Placental epithelial cell (primary cell): ENCODE measurements around a stretch of chr19.

- CAGE, long polyA plus RNA: no peak
Measured at GRCh38 chr19:46489415-46490279, 6.0 kb downstream of the PNMA8B start.

- CAGE, long polyA plus RNA: no peak
Measured at GRCh38 chr19:46520548-46521074, 24.9 kb upstream of the PNMA8B start.

DNA sequence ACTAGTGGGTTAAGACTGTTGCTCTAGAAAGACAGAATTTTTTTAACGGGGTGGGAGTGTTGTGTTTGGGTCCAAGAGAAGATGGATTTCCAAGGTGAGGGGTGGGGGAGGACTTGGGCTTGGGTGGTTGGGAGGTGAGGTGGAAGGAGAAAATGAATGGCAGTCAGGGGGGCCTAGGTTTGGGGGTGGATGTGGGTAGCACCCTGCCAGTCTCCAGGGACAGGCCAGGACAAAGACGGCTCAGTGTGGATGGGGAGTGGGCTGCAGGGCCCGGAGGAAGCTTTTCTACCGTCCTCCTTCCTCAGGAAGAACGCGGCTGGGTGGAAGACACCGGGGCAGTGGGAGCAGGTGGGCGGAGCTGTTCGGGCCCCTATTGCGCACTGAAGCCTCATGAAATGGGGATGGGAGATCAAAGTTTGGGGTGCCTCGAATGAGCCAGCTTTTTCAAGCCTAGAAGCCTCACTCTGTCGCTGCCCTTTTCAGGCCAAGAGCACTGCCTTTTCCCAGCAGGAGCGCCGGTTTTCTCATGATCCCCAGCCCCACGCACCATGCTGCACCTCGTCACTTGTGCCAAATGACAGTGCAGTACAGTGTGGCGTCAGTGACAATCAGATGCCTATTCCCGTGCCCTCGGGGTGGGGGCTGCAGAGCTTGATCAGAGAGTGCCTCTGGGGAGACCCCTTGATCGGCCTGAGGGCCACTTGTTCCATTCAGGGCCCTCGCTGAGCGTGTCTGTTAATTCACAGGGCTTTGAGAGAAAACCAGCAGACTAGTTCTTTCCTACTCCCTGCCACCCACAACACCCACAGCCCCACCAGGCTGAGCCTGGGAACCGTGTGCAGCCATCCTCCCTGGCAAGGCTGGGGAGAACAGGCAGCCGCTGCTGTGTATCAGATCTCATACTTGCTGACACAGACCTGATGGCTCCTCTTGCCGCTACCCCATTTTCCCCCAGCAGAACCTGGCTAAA lies 1.4 kb downstream of the CALM3 start:
- CAGE, long polyA plus RNA: no peak

GRCh38 chr19:46608635-46609692 lies 7.8 kb downstream of the CALM3 start:
- CAGE, long polyA plus RNA: no peak

GRCh38 chr19:46626493-46626884 lies 1.6 kb upstream of the PTGIR start:
- CAGE, long polyA plus RNA: no peak

DNA sequence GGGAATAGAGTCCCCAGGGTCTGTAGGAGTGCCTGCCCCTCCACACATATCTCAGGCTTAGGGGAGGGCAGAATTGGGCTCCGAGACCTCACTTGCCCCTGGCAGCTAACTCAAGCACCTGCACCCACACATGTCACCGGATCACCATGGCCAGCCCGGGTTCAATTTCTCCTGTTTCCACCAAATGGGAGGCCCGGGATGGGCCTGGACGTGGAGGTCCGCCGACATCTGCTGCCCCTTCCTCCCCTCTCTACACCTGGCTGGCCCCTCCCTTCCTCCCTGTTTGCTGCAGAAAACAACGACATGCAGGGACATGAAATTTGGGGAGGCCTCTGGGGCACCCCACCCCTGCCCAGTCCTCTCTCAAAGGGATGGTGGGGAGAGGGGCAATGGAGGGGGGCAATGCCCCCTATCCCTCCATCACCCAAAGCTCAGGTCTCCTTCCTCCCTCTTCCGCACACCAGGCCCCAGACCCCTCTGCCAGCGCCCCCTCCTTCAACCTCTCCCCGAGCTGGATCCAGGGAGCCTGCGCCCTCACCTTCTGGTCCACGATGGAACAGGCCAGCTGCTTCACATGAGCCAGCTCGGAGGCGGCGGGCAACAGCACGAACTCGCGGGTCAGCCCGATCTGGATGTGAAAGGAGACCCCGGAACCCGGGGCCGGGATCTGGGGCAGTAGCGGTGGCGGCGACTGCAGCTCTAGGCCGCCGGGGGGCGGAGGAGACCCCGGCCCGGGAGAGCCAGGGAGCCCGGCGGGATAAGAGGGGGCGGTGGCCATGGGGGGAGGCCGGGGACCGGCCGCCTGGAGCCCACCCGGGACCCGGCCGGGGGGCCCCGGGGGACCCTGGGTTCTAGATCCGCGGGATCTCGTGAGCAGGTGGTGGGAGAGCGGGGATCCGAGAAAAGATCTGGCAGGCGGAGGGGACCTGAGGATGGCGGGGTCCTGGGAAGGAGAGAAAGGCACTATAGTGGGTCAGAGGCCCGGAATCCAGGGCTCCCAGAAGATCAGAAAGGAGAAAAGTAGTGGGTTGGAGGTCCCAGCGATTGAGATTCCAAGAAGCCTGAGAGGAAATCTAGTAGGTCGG lies 979 bp downstream of the PRKD2 start:
- CAGE, long polyA plus RNA: no peak

DNA sequence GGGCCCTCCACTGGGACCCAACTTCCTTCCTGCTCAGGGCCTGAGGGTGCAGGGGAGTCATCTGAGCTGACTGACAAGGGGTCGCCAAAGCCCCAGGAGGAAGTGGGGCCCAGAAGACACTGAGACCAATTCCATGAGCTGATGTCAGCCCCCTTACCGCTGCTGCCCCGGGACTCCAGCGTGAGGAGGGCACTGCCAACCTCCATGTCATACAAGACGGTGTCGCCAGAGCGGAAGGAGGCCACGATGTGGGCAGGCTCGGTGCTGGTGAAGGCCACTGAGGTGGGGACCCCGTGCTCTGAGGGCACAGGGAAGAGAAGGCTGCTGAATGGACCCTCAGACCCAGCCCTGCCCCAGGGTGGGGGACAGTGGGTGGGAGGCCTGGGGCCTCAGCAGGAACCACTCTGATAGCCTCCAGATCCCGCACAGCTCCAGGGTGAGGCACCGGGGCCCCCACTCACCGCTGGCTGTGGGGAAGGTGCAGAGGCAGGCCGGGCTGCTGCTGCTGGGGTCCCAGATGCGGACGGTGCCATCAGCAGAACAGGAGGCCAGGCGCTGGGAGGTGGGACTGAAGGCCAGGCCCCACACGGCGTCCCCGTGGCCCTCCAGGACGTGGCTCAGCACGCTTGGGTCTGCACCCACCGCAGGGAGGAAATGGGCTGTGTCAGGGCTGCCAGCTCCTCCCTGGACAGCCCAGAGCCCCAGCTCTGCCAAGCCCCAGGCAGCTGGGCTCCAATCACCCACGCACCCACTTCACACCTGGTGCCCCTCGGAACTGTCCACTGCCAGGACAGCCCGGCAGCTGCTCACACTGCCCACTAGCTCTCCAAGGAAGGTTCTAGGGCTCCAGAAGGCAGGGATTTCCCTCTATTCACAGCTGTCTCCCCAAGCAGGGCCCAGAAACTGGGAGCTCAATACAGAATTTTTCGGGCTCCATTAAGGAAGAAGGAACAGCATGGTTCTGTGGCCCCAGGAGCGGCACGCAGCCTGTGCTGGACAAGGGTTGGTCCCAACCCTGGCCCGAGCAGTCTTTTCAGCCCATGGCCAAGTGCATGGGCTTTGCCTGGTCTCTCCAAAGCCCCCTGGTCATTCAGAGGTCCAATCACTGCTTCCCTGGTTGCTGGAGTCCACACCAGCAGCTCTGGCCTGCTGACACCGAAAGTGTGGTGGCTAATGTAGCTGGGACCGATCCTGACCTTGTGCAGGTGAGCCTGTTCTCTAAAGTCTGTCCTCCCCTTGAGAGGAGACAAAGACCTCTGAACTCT lies 6.2 kb upstream of the PRKD2 start:
- CAGE, long polyA plus RNA: no peak

DNA sequence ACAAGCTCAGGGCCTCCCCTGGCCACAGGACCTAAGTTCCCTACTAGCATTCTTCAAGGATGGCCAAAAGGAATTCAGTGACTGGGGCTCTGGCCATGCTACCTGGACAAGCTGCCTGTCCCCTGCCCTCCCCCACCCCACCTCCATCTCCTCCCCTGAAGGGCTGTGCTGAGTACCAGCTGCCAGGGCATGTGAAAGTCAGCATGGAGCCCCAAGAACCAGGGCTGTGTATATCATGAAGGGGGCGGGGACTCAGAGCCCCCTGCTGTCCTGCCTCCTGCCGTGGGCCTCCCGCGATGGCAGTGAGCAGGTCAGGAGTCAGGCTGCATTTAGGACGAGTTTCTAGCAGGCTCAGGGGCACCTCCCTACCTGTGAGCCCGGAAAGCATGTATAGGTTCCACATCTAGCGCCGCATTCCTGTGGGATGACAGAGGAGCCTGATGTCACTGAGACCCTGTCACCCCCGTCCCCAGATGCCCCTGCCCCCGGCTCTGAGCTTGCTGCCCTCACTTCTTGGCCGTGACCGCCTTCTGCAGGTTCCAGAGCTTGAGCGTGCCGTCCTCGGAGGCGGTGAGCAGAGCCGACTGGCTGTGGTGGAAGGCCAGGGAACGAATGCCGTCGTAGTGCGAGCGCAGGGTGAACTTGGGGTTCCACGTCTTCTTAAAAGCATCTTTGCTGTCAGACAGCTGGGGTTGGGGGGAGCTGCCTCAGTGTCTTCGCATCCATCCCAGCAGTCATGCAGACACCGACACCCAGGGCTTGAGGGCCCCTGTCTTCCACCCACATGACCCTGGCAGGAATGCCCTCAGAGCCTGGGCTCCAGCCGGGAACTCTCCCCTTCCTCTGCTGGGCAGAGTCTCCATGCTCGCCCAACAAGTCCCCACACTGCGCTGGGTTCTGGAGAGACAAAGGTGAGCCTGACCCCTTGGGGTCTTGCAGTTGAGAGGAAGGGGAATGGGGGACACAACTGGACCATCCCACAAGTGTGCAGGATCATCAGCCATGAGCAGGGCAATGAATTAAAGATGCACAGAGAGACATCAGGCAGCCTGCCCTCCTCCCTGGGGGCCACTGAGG lies 8.4 kb upstream of the PRKD2 start:
- CAGE, long polyA plus RNA: no peak

DNA sequence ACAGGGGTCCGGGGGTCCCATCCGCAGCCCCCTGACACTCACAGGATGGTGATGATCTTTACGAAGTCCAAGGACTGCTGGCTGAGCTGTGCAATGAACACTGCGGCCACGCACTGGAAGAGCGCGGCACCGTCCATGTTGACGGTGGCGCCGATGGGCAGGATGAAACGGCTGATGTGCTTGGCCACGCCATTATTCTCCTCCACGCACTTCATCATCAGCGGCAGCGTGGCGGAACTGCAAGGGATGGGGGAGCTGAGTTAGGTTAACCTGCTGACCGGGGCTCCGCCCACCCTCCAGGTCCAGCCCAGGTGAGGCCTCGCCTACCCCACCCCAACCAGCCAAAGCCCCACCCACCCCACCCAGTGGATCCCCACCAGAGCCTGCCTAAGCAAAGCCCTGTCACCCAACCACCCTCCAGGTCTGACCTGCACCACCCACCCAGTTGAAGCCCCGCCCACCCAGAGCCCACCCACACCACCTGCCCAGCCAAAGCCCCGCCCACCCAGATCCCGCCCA lies 11.2 kb downstream of the SLC1A5 start:
- CAGE, long polyA plus RNA: no peak

DNA sequence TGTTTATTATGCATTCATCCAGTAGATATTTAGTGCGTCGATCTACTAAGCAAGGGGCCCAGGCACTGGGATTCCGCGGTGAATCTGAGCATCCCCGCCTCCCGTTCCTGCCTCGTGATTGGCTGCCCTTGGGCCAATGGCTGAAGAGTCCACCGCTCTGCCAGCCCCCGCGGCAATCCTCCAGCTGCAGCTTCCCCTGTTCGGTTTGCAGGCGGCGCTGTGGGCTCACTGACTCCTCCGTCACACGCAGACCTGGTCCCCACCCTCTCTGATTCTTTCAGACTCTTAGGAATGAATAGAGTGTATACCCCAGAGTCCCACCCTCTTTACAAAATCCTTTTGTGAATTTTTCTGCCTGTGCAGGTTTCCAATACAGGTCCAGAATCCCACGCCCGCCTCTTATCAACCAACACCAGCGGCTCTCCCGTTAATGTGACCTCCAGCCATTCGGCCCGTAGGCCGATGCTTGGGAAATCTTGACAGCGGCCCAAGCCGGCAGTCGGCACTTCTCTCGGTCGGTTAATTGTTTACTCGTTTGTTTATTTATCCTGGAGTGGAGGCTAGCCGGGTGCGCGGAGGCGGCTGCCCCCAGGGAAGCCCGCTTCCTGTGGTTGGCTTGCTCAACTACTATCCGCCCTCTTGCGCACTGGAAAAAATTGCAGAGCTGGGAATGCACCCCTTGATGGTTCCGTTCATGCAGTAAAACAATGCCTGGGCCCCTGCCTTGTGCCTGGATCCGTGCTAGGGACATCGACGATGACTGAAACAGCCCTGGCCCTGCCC lies 4.5 kb upstream of the ARHGAP35 start:
- CAGE, long polyA plus RNA: no peak

DNA sequence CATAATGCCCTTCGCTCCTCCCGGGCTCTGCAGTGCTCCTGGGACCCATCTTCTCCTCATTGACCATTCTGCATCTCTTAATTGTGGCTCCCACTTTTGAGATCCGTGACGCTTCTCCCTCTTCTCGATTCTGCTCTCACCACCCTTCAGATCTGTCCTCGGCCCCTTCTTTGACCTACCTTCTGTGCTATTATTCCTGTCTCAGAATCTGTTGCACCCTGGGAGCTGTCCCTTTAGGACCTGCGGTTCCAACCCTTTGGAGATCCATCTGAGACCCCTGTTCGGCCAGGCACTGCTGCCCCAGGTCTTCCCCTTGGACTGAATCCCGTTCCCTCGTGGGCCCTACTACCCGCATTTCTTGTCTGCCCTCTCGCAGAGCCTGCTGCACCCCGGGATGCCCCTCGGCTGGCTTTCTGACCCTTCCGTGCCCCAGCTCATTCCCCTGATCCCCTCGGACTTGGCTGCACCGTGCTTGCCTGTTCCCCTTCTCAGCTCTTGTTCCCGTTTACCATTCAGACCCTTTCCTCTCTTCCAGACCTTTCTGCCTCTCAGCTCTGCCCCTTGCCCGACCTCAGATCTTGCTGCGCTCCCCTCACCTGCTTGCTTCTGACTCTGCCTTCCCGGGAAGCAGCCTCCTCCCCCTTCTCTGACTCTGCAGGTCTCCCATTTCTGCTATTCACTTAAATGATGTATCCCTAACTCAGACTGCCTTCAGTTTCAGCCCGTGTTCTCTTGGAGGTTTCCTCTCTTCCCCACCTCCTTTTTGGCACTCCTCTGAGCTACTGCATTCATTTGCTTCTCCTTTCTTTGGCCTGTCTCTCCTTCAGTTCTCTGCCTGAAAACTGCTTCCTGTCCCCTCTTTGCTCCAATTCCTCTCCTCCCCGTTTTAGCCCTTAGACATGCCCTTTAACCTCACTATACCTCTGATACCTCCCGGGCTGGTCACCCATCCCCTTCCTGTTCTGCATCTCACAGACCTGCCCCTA lies 1.1 kb downstream of the ARHGAP35 start:
- CAGE, long polyA plus RNA: no peak

- CAGE, long polyA plus RNA: no peak
Measured at GRCh38 chr19:46899077-46899441, 38.3 kb downstream of the ARHGAP35 start.

- CAGE, long polyA plus RNA: no peak
Measured at GRCh38 chr19:46921815-46922487, 61.2 kb downstream of the ARHGAP35 start.

GRCh38 chr19:46976057-46976771 lies 43.4 kb upstream of the NPAS1 start:
- CAGE, long polyA plus RNA: no peak

- CAGE, long polyA plus RNA: no peak
Measured at GRCh38 chr19:47079379-47079693, 30.9 kb upstream of the TMEM160 start.

GRCh38 chr19:47112074-47113030 lies 1.2 kb downstream of the ZC3H4 start:
- CAGE, long polyA plus RNA: no peak

DNA sequence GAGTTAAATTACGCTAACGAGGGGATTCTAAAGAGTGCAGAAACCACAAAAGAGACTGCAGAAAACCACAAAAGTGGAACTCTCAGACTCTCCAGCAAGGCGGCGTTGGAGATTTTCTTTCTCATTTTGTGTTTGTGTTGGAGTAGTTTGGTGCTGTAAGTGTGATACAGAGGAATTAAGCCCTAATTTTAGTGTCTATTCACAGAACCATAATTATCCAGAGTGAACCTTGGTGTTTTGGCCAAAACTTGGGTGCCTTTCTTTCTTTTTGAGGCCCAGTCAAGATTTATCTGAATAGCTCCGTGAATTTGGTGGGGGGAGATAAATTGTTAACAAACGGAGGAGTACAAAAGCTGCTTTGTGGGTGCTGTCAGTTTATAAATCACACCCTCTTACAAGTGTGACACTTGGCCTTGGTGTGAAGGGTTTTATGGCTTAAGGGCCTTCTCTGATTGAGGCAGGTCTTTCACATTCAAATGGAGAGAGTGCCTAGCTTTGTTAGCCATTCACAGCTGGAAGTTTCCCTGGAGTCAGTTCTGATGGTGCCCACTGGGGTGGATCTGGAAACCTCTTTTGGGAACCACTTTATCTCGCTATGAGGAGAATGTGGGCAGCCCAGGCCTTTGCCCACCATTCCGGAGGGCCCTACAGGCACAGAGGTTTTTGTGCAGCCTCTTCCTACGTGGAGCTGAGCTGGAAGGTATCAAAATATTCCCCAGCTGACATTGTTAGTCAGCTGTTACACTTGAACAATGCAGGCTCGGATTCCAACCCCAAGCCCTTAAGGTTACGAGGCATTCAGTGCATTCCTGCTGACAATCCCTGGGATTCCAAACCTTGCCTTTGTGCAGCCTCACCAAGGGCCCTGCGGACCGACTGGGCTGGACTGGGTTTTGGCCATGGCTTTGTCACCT lies 26.6 kb downstream of the SAE1 start:
- CAGE, long polyA plus RNA: no peak

- CAGE, long polyA plus RNA: no peak
Measured at GRCh38 chr19:47176408-47177405, 46.1 kb downstream of the SAE1 start.

DNA sequence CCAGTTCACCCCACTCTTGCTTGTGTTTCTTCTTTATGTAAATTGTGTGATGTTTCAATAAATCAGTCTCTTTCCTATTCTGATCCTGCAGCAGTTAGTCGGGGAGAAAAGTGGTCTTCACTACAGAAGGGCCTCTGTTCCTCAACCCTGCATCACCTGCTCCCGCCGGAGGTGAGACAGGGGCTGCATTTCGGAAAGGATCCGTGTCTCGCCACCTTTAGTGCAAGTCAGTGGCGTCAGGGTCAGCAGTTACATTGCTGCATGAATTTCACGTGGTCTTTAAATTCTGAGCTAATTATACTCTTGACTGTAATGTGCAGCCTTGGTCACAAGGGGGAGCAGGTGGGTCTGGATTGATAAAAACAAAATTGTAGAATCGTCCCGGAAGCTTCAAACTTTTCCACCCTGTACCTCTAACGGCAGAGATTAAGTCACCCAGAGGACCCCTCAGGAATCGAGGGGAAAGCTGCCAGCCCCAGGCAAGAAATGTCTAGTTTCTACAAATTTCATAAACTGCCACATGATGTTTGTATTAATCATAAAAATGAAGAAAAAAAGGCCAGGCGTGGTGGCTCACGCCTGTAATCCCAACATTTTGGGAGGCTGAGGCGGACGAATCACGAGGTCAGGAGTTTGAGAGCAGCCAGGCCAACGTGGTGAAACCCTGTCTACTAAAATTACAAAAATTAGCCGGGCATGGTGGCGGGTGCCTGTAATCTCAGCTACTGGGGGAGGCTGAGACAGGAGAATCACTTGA lies 20.3 kb downstream of the BBC3 start:
- CAGE, long polyA plus RNA: no peak

DNA sequence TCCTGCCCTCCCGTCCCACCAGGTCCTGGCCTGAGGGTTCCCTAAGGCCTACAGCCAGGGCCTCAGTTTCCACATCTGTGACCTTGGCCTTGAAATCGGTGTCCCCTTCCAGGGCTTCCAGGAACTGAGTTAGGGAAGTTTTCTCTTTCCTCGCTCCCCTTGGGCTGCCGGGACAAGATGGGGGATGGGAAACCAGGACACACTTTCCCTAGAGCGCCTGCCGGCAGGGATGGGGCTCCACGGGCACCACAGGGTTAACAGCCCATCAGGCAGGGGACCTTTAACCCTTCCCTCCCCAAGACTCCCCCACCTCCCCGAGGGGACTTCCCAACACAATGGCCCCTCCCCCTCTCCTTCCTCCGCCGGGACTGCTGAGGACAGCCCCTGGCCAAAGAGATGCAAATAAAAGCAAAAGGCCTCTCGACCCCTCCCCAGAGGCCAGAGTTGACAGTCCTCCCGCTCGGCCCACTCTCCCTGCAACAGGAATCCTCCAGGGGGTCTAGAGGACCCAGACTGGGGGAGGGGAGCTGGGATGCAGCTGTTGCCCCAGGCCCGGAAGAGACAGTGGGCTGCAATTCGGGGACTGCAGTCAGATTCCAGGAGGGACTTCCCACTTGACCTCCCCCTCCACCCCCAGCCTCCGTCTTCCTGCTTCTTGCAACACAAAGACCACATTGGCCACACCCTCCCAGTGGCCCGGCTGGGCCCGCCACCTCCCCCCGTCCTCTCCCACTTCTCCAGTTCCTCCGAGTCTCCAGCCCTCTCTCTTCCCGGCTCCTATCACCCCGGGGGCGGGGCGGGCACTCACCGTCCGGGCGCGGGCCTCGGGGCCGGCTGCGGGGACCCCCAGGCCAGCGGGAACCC lies 3.4 kb downstream of the BBC3 start:
- CAGE, long polyA plus RNA: no peak